ENCODE measurements around a stretch of chr5.

- PRO-cap: no peak
Measured at GRCh38 chr5:114055226-114055695, 306.6 kb upstream of the KCNN2 start.

DNA sequence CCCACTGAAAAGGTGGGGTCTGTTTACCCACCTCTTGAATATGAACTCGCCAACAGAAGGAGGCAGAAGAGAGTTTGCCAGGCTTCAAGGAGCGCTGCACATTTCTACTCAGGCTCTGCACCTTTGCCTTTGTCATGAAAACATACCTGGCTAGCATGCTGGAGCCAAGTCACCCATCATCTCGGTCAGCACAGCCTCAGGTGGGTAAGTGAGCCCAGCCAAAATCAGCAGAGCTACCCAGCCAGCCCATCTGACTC lies 157.8 kb downstream of the TRIM36 start:
- PRO-cap: unidirectional peak, plus-strand start at position 68 of the sequence

DNA sequence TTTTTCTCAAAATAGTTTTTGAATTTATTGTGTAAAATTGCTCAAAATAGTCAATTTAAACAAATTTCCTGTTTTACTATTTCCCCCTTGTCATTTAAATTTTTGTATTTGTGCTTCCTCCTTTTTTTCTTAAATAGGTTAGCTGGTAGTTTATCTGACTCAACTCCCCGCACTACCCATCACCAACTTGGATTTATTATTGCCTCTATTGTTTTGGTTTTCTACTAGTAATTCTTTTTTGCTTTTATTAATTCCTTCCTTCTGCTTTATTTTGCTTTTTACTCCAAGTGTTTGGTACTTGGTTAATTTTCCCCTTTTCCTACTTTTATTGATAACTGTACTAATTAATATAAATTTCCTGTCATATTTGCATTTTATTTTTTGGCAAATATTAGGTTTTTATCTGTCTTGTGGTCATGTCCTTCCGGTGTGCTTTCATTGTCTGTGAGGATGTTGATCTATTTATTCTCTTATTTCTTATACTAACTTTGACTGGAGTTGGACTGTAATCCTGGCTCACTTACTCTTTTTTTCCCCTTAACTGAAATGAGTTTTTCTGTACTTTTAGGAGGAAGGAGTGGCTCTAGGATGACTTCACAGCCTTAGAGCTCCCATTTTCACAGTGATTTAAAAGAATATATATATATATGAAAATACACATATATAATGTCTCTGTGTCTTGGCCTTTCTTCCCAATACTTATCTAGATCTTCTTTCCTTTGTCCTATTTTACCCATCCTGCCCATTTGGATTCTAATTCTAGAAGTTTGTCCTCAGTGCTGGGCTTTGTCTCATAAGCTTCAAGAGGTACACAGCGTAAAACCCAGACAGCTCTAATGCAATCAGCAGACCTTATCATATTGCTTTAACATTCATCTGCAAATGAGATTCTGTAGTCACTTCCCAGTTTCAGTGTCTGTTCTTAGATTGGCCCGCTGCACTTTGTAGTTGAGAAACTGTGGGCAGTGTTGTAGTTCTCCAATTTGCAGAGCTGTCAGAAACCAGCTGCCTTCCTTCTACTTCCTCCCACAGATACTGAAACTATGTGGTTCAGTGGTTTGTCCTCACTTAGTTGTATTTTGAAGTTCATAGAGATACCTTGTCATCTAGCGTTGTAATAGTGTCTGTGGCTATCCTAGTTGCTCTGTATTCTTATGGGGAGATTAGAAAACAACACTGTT lies 39.2 kb upstream of the TRIM36 start:
- PRO-cap: no peak

- PRO-cap: no peak
Measured at GRCh38 chr5:115271215-115271740, 8.6 kb upstream of the PGGT1B start.

GRCh38 chr5:115377265-115378005 lies 81.0 kb upstream of the CCDC112 start:
- PRO-cap: no peak

GRCh38 chr5:115414216-115414815 lies 117.9 kb upstream of the CCDC112 start:
- PRO-cap: no peak

DNA sequence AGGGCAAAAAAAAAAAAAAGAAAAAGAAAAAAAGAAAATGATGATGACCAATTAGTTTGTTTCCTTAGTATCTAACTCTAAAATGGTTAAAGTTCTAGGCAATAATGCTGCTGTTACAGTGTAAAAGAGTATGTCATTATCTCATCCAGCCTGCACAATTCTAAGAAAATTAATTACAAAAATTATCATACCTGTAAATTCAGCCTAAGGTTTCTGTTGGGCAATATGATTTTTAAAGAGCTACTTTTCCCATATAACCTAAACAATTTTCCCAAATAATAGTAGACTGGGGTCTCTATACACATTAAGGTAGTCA lies 23.5 kb downstream of the FEM1C start:
- PRO-cap: no peak

DNA sequence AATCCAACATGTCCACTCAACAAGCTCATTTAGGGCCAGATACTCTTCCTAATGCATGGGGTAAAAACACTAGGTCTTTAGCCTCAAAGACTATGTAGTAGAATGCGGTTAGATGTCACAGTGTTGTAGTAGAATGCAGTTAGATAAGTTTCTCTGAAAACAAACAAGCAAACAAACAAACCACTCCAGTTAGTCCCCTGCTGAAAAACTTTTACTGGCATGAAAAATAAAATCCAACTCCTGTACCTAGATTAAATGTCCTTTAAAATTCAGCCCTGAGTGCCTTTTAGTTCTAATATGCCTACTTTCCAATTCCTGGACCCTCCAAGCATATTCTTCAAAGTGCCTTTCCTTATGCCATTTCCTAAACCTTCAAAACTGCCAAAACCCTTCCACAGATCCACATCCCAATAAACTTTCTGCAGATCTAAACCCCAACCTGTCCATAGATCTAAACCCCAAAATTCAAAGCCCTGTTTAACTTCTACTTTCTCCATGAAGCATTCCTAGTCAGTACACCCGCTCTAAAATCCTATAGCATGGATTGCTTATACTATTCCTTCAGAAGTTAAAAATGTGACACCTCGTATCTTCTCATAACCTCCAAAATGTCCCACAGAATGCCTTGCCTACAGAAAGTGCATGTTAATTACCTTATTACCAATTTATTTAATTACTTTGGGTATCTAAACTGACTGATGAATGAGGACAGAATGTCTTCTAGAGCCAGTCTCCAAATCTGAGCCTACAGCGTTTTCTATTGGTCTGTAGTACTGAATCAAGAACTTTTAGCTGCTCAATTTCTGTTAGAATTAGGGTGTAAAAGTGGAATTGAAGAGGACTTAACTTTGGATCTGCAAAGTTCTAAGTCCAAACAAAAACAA lies 5.9 kb downstream of the FEM1C start:
- PRO-cap: no peak

GRCh38 chr5:115634239-115634991 lies 8.6 kb upstream of the TMED7 start:
- PRO-cap: no peak

DNA sequence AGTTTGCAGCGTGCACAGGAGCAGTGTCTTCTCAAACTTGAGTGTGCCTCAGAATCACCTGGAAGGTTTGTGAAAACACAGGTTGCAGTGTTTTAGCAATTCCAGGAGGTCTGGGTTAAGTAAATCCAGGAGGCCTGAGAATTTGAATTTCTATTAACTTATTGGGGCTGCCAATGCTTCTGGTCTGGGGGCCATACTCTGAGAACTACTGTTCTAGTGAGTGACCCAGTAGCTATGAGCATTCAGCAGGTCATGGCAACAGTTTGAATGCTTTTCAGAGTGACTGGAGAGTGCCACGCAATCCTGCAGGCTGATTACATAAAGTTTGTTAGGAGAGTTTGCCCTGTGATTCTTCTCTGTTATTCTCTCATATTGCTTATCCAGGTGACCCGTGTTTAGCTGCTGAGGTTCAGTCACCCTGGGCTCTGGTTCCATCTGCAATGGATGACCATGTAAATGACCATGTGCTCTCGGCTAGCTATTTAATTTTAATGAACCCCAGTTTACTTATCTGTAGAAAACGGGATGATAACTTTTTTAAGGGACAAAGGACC lies 22.2 kb upstream of the TMED7 start:
- PRO-cap: no peak

- PRO-cap: no peak
Measured at GRCh38 chr5:115830304-115831029, 10.9 kb downstream of the ATG12 start.

DNA sequence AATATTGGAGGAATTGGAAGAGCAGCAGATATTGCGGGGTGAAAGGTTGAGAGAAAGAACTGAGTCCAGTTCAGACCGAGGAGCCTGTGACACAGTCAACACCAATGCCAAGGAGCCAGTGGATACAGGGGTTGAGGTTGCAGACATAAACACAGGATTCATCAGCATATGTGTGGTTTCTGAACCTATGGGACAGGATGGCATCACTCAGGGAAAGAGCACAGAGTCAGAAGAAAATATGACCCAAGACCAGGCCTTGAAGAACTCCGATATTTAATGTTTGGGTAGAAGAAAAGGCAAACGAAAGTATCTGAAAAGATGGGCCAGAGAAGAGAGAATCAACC lies 5.8 kb upstream of the LVRN start:
- PRO-cap: no peak

GRCh38 chr5:115977811-115978457 lies 15.7 kb downstream of the LVRN start:
- PRO-cap: no peak

DNA sequence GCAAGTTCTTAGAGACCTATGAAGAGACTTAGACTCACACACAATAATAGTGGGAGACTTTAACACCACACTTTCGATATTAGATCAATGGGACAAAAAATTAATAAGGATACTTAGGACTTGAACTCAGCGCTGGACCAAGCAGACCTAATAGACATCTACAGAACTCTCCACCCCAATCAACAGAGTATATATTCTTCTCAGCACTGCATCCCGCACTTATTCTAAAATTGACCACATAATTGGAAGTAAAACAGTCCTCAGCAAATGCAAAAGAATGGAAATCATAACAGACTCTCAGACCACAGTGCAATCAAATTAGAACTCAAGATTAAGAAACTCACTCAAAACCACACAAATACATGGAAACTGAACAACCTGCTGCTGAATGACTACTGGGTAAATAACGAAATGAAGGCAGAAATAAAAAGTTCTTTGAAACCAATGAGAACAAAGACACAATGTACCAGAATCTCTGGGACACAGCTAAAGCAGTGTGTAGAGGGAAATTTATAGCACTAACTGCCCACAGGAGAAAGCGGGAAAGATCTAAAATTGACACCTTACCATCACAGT lies 83.6 kb downstream of the COMMD10 start:
- PRO-cap: no peak

- PRO-cap: unidirectional peak, minus-strand start at chr5:116446424
Measured at GRCh38 chr5:116446178-116446916, 128.3 kb downstream of the SEMA6A start.

DNA sequence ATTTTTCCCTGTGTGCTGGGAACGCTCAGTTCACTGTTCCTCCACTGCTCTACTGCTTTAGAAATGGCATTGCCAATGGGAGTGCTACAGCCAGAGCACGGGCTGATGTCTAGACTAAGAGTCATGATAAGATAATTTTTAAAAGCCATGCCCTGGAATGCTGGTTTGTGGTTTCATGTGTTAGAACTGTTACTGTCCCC lies 119.6 kb downstream of the SEMA6A start:
- PRO-cap: no peak

- PRO-cap: no peak
Measured at GRCh38 chr5:116575236-116575612, 601 bp upstream of the SEMA6A start.

- PRO-cap: no peak
Measured at GRCh38 chr5:116863956-116864737, 289.5 kb upstream of the SEMA6A start.

GRCh38 chr5:118923148-118923714 lies 65.1 kb downstream of the DTWD2 start:
- PRO-cap: no peak

DNA sequence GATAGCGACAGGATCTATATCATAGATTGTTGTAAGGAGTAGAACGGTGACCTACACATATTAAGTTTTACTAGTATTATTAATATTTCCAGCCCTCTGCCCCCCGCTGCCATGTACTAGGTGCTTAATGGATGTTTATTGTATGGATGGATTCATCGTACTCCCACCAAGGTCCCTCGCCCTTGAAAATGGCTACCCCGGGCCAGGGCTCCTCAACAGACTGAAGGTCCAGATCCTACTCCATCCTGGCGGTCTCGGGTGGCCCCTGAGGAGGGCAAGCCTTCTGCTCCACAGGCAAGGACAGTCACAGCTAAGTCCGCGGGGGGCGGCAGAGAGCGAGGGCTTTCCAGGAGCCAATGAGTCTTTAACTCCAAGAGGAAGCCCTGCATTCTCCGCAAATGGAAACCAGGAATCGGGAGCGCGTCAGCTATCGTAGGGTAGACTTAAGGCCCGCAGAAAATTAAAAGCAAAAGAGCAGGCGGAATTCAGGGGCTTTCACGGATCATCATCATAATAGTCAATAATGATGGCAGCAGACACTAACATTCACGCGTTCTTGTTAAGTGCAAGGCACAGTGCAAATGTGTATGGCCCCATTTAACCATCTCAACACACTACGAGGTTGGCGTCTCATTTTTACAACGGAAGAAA lies 87.9 kb upstream of the TNFAIP8 start:
- PRO-cap: no peak